H4 (cell line): ENCODE measurements around a stretch of chr11.

DNA sequence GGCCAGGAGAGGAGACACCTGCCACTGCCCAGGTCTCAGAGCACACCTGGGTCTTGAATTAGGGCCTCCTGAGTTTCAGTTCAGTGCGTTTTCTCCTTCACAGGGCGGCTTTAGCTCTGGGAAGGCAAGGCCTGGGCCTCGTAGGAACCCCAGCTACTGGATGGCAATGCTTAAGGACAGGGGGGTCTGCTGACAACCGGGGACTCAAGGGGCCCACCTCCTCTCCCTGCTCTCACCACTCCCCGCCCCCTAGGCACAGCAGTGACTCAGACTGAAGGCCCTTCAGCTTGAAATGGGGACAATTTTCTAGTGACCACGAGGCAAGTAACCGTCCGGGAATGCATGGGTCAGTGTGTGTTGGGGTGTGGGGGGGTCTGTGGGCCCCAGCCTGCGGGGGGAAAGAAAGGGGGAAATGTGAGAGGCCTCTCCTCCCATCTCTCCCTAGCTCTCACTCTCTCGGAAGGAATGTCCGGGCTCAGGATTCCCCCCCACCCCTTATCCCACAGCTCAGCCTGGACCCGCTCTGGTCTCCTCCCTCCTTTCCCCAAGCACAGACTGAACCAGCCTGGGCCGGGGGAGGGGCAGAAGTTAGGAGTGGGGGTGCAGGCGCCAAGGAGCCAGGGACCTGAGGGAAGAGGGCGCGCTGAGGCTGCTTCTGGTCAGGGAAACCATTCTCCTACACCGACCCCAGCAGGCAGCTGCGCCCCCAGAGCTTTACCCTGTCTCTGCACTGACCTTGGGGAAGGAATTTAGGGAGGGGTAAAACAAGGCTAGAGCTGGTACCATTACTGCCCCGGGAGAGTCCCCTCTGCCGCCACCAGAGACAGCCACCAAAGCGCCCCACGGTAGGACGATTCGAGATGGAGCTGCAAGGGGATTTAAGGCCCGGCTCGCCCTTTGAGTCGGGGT, 17.3 kb downstream of the CREB3L1 start:
- RAMPAGE, long total RNA = no peak

DNA sequence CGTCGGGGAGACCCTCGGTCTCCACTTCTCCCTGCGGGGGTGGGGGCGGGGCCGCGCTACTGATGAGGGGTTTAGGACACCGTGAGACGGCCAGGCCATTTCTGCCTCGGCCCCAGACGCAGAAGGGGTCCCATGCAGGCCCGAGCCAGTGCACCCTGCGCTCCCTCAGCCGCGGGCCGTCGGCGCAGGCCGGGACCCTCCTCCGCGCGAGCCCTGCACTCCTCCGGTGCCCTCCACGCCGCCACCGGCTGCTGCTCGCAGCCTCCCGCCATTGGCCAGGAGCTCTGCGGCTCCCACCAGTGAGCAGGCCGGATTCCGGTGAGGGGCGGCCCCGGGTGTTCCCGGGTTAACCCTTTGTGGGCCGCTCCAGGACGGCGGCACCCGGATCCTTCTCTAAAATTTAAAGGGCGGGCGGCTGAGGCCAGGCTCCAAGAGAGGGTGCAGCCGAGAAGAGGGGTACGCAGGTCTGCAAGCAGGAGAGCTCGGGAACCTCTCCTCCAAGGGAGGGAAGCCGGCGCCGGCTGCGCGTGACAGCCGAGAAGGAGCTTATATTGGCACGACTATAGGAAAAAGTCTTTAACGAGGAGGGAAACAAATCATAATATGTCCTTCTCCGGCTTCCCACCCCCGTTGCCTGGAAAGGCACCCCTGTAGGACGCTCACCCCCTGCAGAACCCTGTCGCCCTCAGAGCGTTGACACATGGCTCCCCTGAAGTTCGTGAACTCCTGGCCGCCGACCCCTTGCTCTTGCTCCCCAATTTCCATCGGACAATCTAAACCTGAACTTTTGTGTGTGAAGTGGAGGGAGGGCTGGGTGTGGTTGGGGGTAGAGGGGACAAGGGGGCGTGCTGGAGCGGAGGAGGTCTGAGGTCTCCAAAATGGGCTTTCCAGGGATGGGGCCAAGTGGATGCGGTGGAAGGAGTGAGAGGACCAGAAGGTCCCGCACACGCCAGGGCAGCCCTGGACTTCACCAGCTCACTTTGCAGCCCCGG, 18.2 kb downstream of the CREB3L1 start:
- RAMPAGE, long total RNA = no peak

DNA sequence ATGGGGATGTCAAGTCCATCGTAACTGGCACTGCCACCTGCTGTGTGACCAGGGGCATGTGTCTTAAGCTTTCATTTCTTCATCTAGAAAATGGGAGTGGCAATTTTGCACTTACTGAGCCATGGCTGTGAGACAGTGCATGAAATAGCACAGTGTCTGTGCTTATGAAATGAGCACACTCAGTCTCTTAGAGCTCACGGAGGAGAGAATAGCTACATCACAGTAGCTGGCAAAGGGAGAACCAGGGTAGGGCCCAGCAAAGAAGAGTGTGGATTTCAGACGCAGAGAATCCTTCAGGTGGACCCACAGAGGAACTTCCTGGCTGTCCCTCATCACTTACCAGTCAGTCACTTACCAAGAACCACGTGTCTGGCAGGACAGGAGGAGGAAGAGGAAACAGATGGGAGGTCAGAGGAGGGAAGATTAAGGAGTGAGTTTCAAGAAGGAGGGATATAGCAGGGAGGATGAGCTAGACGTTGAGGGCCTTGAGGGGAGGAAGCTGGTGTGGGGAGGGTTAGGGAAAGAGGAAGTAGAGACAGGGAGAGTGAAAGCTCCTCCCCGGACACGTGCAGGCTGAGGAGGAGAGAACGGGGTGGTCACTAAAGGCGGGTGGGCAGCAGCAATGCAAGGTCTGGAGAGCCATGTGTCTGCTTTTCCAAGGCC, 28.8 kb upstream of the DGKZ start:
- RAMPAGE, long total RNA = no peak

GRCh38 chr11:46331382-46331785, 15.9 kb upstream of the DGKZ start:
- RAMPAGE, long total RNA = no peak

- RAMPAGE, long total RNA = no peak
These were observed 7.5 kb upstream of the DGKZ start for GRCh38 chr11:46339715-46340191.

DNA sequence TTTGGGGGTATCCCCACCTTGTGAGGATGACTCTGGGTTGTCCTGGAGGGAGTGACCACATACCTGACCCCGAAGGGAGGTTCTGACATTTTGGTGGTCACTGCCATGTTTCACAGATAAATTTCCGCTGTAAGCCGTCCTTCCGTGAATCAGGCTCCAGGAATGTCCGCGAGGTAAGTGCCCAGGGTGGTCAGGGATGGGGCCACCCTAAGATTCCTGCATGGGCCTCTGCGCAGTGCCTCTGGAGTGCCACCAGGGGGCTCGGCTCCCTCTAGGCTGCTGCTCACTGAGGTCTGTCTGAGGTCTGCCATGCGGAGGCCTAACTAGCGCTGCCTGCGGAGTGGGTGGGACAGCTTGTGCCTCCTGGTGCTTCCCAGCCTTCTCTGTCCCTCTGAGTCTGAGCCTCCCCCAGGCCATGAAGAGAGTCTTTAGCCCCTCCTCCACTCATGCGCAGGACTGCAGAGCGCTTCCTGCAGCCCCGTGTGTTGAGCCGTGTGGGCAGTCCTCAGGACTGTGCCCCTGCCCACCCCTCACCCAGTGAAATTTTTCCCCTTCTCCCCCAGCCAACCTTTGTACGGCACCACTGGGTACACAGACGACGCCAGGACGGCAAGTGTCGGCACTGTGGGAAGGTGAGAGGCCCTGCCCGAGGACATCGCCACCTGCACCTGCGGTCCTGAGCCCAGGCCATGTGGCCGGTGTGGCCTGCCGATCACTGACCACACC, 11.9 kb upstream of the MDK start:
- RAMPAGE, long total RNA = no peak

DNA sequence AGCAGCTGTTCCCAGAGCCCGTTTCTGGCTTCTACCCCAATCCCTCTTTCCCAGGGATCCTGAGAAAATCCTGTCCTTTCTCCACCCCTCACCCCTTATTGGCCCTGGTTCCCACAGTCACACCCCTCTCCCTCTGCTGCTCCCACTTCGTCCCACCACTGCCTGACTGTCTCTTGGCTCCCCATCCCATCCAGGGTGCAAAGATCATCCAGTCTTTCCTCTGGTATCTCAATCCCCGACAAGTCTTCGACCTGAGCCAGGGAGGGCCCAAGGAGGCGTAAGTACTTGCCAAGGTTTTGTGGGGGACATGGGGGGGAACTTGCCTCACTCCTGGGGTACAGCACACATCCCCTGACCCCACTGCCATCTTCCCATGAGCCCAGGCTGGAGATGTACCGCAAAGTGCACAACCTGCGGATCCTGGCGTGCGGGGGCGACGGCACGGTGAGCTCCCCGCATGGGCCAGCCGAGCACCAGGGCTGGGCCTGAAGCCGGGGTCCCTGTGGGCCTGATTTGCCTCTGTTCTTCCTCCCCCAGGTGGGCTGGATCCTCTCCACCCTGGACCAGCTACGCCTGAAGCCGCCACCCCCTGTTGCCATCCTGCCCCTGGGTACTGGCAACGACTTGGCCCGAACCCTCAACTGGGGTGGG, 9.1 kb upstream of the MDK start:
- RAMPAGE, long total RNA = no peak

GRCh38 chr11:46373998-46374708, 7.3 kb upstream of the MDK start:
- RAMPAGE, long total RNA = no peak

- RAMPAGE, long total RNA = no peak
These were observed 43.5 kb downstream of the F2 start for GRCh38 chr11:46762278-46763131.

DNA sequence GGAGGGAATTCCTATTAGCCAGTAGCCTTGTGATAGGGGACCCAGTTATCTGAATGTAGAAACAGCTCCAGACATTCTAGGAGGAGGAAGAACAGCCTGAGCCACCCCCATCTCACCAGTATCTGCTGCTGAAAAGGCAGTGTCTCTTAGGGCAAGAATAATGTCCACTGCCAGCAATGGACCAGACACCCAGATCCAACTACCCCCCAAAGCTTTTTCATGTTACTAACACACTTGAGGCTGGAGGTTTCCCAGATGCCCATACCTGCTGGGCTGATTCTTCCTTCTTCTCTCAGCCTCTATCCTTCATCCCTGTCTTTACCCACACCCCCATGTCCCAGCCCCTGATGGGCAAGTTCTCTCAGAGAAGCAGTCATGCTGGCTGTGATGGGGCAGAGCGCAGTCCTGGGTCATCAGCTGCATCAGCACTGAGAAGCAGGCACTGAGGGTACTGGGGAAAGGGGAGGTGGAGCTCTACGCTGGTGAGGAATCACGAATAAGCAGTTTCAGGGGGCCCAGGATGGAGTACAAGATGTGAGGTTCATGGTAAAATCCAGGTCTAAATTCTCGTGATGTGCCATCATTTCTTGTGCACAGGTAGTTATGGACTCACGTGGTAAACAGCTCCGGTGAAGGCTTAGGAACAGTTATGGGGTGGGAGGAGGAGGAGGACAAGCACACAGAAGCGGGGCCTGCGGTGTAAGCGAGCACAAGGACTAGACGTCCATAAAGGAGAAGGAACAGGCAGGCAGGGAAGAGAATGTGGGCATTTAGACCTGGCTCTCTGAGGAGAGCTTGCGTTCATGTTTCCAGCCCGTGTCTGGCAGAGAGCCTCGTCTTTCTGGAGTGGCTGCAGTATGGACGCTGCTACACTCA, 12.4 kb upstream of the CKAP5 start:
- RAMPAGE, long total RNA = no peak

DNA sequence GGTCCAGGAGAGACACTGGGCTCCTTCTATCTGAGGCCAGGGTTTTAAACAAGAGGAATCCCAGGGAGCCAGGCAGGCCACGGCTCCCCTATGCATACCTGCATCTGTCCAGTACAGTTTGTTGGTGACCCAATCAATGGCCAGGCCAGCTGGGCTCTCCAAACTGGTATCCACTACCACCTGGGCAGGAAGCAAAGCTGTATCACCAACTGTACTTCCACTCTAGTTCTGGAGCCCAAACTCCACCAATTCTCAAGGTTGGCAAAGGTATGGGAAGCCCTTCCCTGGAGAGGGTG, 32.4 kb downstream of the LRP4 start:
- RAMPAGE, long total RNA = no peak

DNA sequence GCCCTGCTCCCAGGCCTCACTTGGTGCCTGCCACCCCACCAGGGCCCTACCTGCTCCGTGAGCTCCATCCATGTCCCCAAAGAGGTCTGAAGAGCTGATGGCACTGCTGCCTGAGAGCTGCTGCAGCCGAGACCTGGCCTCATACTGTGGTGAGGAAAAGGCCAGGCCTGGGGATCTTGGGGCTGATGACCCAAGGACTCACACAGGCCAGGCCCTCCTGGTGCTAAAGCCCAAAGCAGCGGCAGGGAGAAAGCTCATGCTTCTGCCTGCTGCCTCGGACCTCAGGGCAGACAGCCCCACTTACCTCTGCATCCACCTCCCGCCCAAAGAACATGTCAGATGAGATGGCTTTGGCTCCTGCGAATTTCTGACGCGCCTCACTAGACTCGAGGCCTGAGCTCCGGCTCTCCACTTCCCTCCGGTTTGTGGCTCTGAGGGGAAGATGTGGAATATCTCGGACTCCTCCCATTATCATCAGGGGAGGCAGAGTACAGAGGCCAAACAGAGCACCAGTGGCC, 10.2 kb downstream of the ARFGAP2 start:
- RAMPAGE, long total RNA = no peak

- RAMPAGE, long total RNA = no peak
These were observed 1.7 kb upstream of the PACSIN3 start for GRCh38 chr11:47187996-47188241.

GRCh38 chr11:47289698-47290198, 32.0 kb downstream of the NR1H3 start:
- RAMPAGE, long total RNA = no peak

GRCh38 chr11:47292059-47292460, 34.3 kb downstream of the NR1H3 start:
- RAMPAGE, long total RNA = no peak

- RAMPAGE, long total RNA = no peak
These were observed 22.3 kb downstream of the MYBPC3 start for GRCh38 chr11:47329680-47331115.

DNA sequence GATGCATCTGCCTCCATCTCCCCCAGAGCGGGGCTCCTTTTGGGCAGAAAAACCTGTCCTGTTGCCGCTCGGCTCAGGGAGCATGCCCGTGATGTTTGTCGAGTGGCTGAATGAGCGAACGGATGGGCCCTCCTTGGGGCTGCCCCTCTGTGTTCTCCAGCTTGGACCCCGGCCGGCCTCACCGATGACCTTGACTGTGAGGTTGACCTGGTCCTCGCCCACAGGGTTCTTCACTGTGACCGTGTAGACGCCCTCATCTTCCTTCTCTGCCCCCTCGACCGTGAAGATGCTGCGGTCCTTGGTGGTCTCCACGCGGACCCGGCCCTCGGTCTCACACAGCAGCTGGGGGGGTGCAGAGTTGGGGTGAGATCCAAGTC, 14.2 kb downstream of the MYBPC3 start:
- RAMPAGE, long total RNA = no peak

- RAMPAGE, long total RNA = no peak
These were observed 6.3 kb downstream of the MYBPC3 start for GRCh38 chr11:47346097-47346611.

DNA sequence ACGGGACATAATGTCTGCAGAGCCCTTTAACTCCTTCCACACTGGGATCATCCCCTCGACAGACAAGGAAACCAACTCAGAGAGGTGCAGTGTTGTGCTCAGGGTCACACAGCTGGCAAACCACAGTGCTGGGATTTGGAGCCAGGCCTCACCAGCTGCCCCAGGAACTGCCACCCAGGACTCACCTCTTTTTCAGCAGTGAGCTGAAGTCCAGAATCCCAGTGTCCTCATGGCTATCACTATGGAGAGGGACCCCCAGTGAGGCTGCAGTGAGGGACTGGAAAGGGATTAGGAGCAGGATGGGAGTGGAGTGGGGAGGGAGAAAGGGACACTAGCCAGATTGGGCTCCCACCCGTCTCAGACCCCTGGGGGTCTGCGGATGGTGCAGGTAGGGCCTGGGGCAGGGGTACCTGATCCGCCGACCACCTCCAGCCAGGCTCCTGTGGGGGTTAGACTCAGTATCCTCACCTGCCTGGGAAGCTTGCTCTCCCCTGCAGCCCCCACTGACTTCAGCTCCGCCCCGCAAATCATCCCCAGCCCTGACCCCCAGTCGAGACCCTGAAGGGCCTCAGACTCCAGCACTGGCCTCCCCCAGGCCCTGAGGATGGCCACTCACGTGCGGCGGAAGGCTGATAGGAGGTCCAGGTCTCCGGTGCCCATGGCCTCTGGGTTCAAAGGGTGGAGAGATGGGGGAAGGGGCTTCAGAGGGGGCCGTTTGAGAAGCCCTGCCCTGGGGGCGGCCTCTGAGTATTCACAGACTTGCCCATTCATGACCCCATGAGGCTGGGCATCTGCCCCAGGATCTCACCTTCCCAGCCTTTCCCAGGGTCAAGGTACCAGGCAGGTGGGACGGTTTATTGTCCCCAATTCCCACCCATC, 5.0 kb downstream of the MYBPC3 start:
- RAMPAGE, long total RNA = no peak

GRCh38 chr11:47358572-47359108, 6.1 kb upstream of the MYBPC3 start:
- RAMPAGE, long total RNA = no peak